CD14-positive monocyte (primary cell): ENCODE results near the genes UGT1A5, MROH2A and HJURP.

DNA sequence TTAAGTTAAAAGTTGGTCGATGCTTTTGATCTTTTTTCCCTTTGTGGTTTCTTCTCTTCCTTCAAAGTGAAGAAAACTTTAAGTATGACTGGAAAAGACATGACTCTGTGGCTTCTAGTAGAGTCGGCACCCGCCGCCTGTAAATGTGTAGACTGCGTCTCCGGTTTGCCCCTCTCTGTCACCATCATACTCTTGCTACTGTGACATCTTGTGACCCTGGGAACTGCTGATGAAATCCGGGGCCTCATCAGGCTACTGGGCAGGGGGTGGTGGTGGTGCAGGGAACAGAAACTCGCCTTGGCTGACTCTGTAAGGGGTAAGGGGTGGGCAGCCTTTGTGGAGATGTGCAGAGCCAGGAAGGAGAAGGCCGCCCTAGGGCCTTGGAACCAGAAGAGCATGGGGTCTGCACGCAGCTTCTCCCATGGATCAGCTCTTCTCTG lies 21.2 kb downstream of the INPP5D start:
- CAGE, long polyA plus RNA = no peak

DNA sequence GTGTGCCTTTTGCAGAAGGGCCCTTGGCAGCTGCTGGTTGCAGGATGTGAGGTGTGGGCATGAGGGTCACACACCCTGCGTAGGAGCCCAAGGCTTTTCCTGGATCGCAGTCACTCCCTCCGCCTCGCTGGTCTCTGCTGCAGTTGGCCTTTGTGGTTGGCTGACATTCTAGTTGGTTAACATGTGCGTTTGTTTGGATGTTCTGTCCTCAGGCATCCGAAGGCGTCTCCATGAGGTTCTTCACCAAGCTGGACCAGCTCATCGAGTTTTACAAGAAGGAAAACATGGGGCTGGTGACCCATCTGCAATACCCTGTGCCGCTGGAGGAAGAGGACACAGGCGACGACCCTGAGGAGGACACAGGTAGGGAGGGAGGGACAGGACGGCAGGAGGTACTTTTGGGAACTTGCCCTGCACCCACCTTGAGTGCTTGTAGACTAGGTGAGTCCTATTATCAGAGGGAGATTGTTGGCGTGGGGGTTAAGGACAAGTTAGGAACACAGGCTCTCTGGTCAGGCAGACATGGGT lies 61.8 kb downstream of the INPP5D start:
- CAGE, long polyA plus RNA = no peak

DNA sequence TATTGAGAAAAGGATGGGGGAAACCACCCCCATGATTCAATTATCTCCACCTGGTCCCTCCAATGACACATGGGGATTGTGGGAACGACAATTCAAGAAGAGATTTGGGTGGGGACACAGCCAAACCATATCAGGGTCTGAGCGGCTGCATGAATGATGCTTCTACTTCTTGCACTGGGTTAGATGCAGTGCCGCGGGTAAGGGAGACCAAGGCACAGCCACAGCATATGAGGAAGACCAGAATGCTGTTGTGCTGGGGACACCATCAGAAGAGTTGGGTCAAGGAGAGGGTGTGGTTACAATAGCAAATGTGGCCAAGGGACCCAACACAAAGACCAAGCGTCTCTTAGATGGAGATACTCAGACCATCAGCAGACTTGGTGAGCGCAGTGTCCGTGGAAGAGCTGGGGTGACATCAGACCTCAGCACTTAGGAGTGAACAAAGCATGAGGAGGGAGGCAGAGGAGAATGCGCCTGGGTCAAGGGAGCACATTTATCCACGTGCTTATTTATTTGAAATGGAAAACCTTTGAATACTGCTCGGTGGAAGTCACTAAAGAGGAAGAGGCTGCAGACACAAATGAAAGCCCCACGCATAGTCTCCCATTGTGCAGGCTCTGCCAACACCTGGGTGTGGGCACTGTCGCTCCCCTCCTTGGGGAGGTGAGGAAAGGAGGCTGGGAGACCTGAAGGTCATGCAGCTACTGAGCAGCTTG lies 60.0 kb upstream of the ATG16L1 start:
- CAGE, long polyA plus RNA = no peak

- CAGE, long polyA plus RNA = no peak
Measured at GRCh38 chr2:233213525-233214062, 37.9 kb upstream of the ATG16L1 start.

DNA sequence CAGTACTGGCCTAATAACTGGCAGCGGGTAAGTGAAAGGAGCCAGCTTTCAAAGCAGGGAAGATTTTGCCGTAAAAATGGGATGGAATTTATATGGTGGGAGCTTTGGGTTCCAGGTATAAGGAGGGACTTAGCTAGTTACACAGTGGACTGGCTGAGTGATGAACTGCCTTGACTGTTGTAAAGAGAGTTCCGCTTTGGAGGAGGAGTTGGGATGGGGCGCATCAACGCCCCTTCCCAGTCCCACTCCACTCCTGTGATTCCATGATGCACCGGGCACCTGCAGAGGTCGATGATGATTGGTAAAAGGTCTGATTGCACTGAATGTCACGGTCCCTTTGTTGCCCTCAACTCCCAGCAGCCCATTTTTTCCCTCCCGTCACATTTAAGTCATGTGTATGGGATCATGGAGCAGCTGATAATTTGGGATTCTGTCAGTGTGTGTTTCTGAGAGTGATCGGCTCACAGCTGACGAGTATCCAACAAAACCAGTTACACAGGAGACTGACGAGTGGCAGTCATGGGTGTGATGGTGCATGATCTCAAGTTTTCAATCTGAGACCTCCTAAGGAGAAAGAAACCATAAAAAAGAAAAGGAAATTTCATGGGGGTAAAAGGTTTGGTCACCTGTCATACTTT lies 24.1 kb downstream of the ATG16L1 start:
- CAGE, long polyA plus RNA = no peak

GRCh38 chr2:233288460-233289105 lies 19.0 kb upstream of the SAG start:
- CAGE, long polyA plus RNA = no peak

DNA sequence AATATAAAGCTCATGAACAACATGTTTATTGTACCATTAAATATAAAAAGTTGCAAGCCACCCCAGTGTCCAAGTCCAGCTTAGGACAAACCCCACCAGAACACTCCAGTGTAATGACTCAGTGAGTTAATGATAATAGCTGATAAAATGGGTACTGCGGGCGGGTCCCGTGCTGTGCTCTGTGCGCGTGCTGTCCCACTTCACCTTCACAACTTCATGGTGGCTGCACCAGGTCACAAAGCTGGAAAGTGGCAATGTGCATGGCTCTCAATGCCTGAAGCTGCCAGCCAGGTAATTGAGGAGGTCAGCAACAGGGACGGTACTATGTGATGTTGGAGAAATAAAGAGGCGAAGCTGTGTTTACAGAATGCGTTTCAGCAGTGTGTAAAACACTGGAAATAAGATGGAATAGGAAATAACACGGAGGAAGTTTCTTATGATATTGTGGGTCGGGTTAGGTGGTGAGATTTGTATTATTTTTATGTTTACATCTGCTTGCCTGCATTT lies 18.6 kb downstream of the DGKD start:
- CAGE, long polyA plus RNA = no peak

DNA sequence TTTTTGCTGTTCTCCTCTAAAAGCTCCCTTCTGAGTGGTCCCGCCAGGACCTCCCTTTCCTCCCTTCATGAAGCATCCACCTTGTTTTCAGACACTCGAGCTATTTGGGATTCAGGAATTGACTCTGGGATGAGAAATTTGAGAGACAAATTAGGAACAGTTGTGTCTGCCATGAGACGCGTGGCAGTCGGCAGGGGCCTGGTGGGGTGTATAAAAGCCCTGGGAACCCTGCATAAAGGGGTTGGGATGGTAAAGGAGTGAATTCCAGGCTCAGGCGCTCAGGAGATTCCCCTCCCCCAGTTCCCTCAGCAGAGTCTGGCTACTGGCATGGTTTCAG lies 65.6 kb downstream of the DGKD start:
- CAGE, long polyA plus RNA = no peak

DNA sequence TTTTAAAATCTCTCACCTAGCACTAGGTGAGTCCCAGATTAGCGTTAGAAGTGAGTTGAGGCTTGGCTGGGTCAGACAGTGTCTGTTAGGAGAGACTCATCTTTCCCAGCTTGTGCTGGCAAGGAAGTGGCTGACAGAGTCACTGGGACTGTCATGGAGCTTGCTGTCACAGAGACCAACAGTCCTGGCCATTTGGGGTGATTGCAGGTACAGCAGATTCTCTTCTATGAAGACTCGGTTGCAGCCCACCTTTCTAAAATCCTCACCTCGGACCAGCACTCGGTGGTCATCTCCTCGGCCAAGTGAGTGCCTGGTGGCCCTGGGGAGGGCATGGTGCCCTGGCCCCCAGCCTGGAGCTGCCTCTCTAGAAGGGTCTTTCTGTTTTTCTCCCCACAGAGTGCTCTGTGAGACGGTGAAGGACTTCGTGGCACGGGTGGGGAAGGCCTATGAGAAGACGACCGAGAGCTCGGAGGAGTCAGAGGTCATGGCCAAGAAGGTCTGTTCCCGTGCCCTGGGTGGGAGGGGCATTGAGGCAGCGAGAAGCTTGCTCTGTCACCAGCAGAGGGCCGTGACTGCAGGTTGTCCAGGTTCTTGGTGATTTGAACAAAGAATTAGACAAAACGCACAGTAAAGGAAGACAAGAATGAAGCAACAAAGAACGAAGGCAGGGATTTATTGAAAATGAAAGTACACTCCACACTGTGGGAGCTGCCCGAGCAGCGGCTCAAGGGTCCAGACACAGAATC lies 93.8 kb downstream of the DGKD start:
- CAGE, long polyA plus RNA = no peak

DNA sequence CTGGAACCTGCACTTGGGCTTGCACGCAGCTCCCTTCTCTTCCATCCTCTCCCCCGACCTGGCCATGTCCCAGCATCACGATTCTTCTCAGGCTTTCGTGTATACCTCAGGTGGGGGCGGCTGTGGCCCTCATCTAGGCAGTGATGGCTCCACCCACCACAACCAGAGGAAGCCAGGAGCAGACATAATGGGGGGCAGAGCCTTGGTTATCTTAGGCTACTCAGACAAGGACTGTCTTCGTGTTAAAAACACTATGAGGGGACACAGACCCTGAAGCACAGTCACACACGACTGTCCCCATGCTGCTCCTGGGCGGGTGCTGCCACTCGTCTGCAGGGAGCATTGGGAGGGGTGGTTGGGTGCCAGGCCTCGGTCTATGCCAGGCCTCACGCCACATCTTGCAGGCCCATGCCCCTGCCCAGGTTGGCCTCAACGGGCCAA lies 98.0 kb downstream of the USP40 start:
- CAGE, long polyA plus RNA = no peak

DNA sequence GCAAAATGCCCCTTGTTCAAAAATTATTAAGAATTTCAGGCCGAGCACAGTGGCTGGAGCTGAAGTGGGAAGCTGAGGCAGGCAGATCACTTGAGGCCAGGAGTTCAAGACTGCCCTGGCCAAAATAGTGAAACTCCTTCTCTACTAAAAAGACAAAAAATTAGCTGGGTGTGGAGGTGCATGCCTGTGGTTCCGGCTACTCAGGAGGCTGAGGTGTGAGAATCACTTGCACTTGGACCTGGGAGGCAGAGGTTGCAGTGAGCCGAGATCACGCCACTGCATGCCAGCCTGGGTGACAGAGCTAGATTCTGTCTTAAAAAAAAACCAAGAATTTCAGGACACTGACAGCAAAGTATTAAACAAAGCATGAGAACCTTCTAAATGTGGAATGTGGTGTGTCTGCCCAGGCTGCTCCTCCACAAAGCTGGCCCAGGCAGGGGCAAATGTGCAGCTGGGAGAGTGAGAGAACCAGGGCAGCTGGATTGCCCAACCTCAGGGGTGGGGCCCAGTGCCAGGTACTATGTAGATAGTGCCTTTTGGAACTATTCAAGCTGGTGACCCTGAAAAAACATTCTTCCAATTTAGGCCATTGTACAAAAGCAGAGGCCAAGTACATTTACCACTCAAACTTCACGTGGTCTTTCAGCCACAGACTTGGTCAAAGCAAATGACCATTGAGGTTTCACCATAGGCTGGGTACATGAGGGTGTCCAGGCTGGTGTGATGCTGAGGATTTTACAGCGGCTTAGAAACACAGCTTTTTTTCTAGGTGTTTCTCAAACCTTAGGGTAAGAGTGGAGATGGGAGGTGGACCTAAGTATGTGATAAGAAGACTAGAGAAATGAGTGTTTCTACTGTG lies 6.7 kb upstream of the UGT1A5 start:
- CAGE, long polyA plus RNA = no peak

DNA sequence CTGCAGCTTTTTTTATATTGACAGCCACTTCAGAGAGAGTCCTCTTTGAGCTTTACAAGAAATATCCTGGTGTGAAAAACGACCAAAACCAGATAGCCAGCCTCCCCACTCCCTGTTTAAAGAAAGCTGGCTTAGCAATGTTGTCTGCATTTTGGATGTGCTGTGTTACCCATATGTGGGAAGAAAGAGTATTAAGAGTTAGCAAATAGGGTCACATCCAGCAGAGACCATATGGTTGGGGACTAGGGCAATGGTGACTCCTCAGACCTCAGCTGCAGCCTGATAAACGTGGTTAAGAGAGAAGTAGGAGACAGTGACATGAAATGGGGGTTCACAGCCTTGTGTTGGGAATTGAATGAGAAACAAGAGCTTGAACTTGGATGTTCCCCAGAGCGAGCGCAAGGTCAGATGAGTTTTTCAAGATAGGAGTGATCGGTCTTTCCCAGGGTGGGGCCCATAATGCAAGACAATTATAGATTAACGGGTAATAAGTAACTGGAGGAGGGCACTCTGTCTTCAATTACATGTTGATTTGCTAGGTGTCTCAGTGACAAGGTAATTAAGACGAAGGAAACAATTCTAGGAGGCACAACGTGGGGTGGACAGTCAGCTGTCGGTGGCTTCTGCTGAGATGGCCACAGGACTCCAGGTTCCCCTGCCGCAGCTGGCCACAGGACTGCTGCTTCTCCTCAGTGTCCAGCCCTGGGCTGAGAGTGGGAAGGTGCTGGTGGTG lies at the start of gene UGT1A5:
Gene UGT1A5, plus strand, starts transcription at position 547 of the 733 bp plus-strand sequence.
- CAGE, long polyA plus RNA = no peak

DNA sequence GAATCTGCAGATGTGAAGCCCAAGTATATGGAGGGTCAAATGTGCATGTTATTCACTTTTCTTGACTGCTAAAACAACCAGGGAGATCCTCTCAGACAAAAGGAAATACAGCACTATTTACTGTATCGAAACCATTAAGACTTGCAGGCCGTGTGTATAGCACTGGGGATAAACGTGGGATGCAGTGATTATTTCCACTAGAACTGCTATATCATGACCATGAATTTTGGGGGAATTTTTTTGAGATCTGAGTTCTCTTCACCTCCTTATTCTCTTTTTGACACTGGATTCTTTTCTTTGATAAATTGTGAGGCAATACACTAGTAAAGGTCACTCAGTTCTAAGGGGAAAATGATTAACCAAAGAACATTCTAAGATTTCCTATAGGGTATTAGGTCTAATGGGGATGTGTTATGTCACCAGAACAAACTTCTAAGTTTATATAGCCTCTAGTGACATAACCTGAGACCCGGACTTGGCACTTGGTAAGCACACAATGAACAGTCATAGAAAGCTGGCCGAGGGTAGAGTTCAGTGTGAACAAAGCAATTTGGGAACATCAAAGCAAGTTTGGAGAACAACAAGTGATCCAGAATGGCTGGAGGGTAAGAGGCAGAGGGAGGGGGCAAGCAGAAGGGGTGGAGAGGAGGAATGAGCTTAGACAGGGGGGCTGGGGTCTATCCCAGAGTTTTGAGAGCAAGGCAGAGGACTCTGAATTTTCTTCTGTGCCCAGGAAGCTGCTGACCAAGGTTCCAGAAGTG lies 14.8 kb upstream of the UGT1A1 start:
- CAGE, long polyA plus RNA = no peak

DNA sequence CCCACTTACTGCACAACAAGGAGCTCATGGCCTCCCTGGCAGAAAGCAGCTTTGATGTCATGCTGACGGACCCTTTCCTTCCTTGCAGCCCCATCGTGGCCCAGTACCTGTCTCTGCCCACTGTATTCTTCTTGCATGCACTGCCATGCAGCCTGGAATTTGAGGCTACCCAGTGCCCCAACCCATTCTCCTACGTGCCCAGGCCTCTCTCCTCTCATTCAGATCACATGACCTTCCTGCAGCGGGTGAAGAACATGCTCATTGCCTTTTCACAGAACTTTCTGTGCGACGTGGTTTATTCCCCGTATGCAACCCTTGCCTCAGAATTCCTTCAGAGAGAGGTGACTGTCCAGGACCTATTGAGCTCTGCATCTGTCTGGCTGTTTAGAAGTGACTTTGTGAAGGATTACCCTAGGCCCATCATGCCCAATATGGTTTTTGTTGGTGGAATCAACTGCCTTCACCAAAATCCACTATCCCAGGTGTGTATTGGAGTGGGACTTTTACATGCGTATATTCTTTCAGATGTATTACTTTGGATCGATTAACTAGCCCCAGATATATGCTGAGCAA lies 686 bp downstream of the UGT1A1 start:
- CAGE, long polyA plus RNA = no peak

DNA sequence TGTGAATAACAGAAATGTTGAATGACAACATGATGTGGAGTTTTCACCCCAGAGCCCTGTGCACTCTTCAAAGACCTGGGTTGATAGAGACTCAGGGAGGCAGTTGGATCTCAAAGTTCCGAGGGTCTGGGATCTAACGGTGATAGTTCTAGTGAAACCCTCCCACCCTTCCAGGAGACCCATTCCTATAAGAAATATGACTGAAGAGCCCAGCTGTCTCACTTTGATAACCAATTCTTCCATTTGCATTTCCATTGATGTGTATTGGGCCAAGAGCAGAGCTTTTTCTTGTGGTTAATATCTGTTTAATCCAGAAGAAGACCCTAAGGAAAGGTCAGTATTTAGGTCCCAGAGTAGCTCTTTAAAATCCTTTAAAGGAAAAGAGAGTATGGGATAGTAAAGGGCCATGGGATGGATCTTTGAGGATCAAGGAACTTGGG lies at the start of gene MROH2A:
Gene MROH2A, plus strand, starts transcription at position 182 of the 440 bp plus-strand sequence.
- CAGE, long polyA plus RNA = no peak

DNA sequence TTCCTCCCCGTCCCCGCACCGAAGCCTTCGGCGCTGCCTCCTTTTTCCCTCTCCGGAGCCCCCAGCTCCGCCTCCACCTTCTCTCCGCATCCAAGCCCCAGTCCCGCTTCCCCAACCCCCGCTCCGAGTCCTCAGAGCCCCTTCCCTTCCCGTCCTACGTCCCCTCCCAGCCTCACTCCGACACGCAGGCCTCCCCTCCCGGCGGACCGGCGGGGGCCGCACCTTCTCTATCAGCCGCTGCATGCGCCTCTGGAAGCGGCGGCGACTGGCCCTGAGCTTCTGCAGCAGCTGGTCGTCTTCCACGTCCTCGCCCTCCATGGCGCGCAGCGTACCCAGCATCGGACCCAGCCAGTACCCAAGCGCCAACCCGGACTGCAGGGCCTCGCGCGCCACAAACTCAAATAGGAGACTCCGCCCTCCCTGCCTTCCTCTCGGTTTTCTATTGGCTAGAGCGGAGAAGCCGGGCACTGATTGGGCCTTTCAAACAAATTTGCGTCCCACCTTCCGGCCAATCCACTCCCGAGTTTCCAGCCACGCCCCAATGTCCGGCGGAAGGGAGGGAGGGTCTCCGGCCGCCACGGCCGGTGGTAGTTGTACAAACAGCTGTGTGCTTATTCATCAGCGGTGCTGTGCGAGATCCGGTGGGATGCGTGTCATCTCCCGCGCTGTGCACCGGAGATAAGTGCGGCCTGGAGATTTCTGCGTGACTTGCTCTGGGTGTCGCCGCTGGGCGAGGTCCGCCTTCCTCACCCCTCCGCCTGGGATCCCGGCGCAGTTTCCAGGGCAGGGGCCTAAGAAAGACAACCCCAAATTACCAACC lies at the start of gene HJURP:
Gene HJURP, minus strand, starts transcription at position 374 of the 820 bp plus-strand sequence.
- CAGE, long polyA plus RNA = no peak

GRCh38 chr2:233867861-233868593 lies 13.7 kb upstream of the HJURP start:
- CAGE, long polyA plus RNA = start-site peak on the minus strand at chr2:233868350-233868393, 20 and 15 reads in 2 replicates

GRCh38 chr2:234168557-234169048 lies 118.1 kb downstream of the SPP2 start:
- CAGE, long polyA plus RNA = no peak

GRCh38 chr2:234191782-234192189 lies 141.3 kb downstream of the SPP2 start:
- CAGE, long polyA plus RNA = no peak

DNA sequence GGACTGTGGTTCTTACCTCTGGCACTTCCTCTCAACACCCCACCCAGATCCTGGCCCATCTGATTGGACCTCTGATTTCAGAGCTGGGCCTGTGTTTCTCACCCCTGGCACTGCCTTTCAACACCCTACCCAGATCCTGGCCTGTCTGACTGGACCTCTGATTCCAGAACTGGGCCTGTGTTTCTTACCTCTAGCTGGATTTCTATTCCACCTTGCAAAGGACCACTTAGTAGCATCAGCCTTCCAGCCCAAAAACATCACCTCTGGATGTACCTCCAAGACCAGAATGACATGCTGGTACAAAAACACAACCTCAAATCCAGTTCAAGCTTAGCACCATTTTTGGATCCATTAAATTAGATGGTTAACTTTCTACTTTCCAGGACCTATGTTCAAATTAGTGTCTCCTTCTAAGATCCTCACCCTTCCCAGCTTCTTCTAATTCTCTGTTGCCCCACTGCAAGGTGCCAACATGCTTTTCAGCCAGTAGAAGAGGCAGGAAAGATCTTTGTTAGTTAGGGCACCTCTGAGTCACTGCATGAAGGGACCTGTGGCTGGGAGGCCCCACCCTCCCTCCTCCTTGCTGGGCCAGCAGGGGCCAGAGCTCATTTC lies 128.4 kb downstream of the ARL4C start:
- CAGE, long polyA plus RNA = no peak